ENCODE results near the gene SGPP1.

DNA sequence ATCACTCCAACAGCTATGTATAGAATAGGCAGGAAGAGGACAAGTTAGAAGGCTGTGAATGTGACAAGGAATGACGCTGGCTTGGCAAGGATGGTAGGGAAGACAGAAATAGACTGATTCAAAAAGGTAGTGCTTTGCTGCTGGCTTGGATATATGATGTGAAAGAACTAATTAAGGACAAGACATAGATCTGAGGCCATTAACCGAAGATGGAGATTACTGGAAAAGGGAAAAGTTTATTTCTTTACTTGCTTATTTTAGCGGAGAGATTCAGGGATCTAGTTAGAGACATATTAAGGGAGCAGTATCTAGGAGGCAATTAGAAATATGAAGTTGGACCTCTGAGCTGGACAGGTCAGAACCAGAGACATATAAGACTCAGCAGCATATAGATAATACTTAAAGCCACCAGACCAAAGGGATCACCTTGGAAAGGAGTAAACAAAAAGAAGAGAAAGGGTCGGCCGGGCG is 105.3 kb upstream of the GPHB5 start:
- PRO-cap, result no peak
- RAMPAGE, long total RNA, 2 experiments, result no peak in any of the 2 experiments

GRCh38 chr14:63515066-63515372 is 28.2 kb downstream of the PPP2R5E start:
- PRO-cap, result no peak
- RAMPAGE, long total RNA, 2 experiments, result no peak in any of the 2 experiments

DNA sequence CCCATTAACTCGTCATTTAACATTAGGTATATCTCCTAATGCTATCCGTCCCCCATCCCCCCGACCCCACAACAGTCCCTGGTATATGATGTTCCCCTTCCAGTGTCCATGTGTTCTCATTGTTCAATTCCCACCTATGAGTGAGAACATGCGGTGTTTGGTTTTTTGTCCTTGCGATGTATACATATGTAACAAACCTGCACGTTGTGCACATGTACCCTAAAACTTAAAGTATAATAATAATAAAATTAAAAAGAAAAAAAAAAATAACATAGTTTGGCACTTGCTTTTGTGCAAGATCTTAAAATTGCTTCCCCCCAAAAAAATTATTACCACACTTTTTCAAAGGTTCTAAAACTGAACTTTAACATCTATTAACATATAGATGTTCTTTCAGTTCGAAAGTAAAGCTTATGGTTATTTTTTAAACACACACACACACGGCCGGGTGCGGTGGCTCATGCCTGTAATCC is 11.9 kb downstream of the PPP2R5E start:
- PRO-cap, result no peak
- RAMPAGE, long total RNA, 2 experiments, result no peak in any of the 2 experiments

GRCh38 chr14:63641120-63641387 is 617 bp downstream of the WDR89 start:
- PRO-cap, result no peak
- RAMPAGE, long total RNA, 2 experiments, result no peak in any of the 2 experiments

DNA sequence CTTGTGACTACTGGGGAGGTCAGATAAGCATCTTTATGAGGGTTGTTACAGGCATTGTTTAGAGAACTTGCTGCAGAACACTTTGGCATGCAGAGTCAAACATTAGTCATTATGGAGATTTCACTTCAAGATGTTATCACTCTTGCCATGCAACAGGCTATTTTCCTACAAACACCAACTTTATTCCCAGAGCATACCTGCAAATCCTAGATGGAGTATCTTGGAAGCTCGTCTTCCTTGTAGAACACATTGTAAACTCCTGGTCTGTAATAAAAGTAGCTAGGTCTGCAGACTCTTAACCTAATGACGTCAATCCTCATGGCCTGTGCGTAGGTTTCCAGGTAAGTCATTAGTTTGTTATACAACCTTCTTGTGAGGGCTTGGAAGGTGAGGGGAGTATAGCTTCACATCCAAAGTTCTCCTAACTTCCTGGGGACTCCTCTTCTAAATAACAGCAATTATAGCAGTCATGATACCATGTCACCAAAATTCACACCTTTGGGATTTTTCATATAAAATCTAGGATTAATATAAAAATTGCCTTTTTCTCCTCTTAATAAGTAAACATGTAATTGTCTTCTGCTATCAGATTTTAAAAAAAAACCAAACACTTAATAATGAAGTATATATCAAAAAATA is 36.4 kb upstream of the WDR89 start:
- PRO-cap, result no peak
- RAMPAGE, long total RNA, 2 experiments, result no peak in any of the 2 experiments

GRCh38 chr14:63727986-63728560 is at the start of gene SGPP1:
TSS of gene SGPP1 (minus strand) at chr14:63728065.
- PRO-cap, result bidirectional peak, plus-strand start at chr14:63728178, minus-strand start at chr14:63728055; unidirectional peak, minus-strand start at chr14:63728324
- RAMPAGE, long total RNA, 2 experiments, result no peak in any of the 2 experiments

DNA sequence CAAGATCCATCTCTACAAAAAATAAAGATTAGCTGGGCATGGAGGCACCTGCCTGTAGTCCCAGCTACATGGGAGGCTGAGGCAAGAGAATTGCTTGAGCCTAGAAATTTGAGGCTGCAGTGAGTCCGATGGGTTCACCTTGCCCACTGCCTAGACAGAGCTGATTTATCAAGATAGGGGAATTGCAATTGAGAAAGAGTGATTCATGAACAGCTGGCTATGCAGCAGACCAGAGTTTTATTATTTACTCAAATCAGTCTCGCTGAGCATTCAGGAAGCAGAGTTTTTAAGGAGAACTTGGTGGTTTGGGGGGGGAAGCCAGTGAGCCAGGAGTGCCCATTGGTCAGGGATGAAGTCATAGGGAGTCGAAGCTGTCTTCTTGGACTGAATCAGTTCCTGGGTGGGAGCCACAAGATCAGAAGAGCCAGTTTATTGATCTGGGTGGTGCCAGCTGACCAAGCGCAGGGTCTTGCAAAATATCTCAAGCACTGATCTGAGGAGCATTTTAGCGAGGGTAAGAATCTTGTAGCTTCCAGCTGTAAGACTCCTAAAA is 24.9 kb upstream of the SGPP1 start:
- PRO-cap, result no peak
- RAMPAGE, long total RNA, 2 experiments, result no peak in any of the 2 experiments

GRCh38 chr14:63995212-63995621 is 142.4 kb downstream of the SYNE2 start:
- PRO-cap, result no peak
- RAMPAGE, long total RNA, 2 experiments, result no peak in any of the 2 experiments

DNA sequence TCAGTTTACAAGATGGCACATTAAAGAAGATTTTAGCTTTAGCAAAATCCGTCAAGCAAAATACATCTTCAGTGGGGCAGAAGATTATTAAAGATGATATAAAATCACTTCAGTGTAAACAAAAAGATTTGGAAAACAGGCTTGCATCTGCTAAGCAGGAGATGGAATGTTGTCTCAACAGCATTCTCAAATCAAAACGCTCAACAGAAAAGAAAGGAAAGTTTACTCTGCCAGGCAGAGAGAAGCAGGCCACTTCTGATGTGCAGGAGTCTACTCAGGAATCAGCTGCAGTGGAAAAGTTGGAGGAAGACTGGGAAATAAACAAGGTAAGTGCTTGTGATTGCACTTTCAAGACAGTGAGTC is 178.2 kb downstream of the SYNE2 start:
- PRO-cap, result no peak
- RAMPAGE, long total RNA, 2 experiments, result no peak in any of the 2 experiments

DNA sequence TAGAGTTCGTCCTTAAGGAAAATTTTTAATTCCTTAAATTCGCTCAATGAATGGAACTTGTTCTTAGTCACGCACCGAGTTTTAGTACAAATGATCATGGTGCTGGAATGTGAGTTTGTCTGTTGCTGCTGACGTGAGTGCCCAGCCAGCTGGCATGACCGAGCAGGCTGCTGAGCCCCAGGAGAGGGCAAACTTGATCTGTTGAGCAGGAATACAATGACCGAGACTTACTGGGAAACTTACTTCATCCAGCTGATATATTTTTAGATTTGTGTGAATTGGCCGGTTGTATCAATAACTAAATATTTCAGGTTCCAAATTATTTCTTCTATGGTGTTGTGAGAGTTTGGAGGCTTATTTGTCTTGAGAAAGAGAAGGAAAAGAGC is 176.1 kb downstream of the ESR2 start:
- PRO-cap, result no peak
- RAMPAGE, long total RNA, 2 experiments, result no peak in any of the 2 experiments

- PRO-cap, result no peak
- RAMPAGE, long total RNA, 2 experiments, result no peak in any of the 2 experiments
Observed at GRCh38 chr14:64220325-64221124, 73.6 kb downstream of the ESR2 start.

DNA sequence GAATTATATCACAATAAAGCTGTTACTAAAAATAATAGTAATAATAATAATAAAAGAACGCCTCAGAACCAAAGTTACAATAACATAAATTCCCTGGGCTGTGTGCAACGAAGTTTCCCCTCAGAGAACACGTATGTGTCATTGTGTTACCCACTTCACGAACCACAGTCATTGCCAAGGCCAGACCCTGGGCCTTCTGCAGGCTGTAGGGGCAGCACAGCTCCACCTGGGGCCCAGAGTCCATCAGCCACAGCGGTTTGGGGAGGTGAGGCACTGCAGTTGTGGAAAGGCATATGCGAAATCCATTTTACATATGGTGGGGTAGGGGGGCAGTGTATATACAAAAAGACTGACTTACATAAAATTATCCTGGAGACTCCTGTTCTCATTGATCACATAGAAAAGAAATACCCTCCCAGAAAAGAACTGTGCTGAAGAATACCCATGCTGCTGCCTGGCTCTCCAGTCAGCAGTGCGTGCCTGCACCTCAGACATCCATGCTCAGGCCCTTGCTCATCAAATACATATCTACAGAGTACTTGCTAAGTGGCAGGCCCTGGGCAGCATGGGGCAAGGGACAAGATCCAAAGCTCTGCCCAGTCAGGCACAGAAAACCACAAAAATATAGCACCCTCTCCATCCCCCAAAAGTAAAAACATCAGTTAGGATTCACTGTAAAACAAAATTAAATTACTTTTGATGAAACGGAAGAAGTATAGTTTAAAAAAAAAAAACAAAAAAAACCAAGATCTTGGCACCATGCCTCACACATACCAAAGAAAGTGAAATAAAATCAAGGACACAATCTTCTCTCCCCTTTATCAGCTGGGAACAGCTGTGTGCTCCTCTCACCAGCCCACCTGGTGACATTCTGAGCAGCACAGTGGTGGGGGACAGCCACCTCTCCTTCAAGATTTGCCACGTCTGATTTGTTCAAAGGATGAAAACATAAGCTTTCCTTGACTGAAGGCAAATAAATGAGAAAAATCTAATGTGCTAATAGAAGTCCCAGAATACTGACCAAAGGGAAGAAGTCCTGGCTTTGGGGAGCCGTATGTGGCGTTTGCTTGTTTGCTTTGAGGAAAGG is 55.8 kb downstream of the ESR2 start:
- PRO-cap, result no peak
- RAMPAGE, long total RNA, 2 experiments, result no peak in any of the 2 experiments

DNA sequence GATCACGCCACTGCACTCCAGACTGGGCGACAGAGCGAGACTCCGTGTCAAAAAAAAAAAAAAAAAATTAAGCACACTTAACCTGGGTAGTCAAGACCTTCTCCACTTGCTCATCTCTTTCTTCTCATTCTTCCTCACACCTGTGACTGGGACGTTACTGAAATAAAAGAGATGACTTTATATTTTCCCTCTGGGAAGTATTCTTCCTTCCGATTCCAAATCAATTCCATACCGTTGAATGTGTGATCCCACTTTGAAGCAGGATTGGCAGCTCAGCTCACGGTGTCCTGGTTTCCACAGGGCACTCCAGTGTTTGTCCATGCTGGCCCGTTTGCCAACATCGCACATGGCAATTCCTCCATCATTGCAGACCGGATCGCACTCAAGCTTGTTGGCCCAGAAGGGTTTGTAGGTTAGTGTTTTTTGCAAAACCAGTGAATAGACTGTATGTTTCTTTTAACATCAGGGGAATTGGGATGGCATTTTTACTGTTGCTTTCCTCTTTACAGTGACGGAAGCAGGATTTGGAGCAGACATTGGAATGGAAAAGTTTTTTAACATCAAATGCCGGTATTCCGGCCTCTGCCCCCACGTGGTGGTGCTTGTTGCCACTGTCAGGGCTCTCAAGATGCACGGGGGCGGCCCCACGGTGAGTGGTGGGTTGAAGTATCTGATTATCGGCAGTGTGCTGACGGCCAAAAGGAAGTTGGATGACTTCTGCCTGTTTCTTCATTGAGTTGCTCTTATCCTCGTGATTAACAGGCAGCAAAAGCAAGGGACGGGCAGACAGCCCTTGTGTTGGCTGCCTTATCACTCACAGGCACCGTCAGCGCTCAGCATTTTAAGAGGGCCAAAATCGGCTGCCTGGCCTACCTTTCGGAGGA is 23.3 kb upstream of the AKAP5 start:
- PRO-cap, result no peak
- RAMPAGE, long total RNA, 2 experiments, result no peak in any of the 2 experiments

GRCh38 chr14:64465819-64466773 is 797 bp downstream of the AKAP5 start:
- PRO-cap, result no peak
- RAMPAGE, long total RNA, 2 experiments, result no peak in any of the 2 experiments

GRCh38 chr14:64501345-64501508 is 2.4 kb downstream of the ZBTB25 start:
- PRO-cap, result no peak
- RAMPAGE, long total RNA, 2 experiments, result no peak in any of the 2 experiments

DNA sequence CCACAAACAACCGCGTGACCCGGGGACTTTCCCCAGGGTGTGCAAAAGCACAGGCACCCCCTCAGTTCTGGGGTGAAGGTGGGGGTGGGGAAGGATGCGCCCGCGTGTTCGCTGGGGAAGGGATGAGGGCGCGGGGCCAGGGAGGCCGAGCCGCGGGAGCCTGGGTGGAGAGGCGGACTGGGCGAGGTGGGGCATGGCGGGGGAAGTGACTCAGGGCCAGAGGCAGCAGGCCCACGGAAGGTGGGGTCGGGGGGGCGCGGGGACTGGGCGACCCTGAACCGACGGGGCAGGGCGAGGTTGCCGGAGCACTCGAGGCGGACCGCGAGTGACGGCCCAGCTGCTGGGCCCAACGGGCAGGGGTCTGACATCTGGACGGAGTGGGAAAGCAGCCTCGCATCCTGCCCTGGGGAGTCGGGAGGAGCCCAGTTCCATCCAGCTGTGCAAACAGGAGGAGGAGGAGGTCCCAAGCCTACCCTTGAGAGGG is 418 bp upstream of the ZBTB25 start:
- PRO-cap, result no peak
- RAMPAGE, long total RNA, 2 experiments, result no peak in any of the 2 experiments

- PRO-cap, result no peak
- RAMPAGE, long total RNA, 2 experiments, result no peak in any of the 2 experiments
Observed at GRCh38 chr14:64723982-64724801, 20.0 kb downstream of the PLEKHG3 start.

- PRO-cap, result no peak
- RAMPAGE, long total RNA, 2 experiments, result no peak in any of the 2 experiments
Observed at GRCh38 chr14:64757723-64758730, 53.8 kb downstream of the PLEKHG3 start.

- PRO-cap, result no peak
- RAMPAGE, long total RNA, 2 experiments, result no peak in any of the 2 experiments
Observed at GRCh38 chr14:64950836-64951607, 8.5 kb upstream of the GPX2 start.

- PRO-cap, result no peak
- RAMPAGE, long total RNA, 2 experiments, result no peak in any of the 2 experiments
Observed at GRCh38 chr14:65075614-65076444, 26.5 kb downstream of the MAX start.